ENCODE results near the genes ZMPSTE24, ZFP69 and RIMS3.

DNA sequence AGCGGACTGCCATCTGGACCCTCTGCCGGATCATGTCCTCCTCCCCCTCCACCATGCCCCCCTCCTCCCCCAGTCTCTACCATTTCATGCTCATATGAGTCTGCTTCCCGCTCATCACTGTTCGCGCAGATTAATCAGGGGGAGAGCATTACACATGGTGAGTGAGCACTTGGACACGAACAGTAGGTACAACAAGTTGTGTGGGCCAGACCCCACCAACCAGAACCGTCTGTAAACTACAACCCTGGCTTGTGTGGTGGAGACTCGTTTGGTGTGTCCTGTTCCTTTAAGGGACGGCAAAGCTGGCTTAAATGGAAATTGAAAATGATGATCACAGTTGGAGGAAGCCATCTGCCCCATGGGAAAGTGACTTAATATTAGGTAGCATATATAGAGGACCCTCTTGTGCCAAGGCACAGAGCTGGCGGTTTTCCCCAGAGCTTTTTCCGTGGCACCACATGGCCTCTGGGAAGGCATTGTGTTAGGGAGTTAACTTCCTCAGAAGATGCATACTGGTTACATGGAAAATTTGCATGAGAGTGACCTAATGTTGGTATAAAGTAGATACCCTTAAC lies 27.1 kb downstream of the CAP1 start:
- PRO-cap, 3 experiments = no peak in any of the 3 experiments
- RAMPAGE, long total RNA, 2 experiments = no peak in any of the 2 experiments
- RRBS = no CpG with 5 or more reads among the region's 11 CpGs

DNA sequence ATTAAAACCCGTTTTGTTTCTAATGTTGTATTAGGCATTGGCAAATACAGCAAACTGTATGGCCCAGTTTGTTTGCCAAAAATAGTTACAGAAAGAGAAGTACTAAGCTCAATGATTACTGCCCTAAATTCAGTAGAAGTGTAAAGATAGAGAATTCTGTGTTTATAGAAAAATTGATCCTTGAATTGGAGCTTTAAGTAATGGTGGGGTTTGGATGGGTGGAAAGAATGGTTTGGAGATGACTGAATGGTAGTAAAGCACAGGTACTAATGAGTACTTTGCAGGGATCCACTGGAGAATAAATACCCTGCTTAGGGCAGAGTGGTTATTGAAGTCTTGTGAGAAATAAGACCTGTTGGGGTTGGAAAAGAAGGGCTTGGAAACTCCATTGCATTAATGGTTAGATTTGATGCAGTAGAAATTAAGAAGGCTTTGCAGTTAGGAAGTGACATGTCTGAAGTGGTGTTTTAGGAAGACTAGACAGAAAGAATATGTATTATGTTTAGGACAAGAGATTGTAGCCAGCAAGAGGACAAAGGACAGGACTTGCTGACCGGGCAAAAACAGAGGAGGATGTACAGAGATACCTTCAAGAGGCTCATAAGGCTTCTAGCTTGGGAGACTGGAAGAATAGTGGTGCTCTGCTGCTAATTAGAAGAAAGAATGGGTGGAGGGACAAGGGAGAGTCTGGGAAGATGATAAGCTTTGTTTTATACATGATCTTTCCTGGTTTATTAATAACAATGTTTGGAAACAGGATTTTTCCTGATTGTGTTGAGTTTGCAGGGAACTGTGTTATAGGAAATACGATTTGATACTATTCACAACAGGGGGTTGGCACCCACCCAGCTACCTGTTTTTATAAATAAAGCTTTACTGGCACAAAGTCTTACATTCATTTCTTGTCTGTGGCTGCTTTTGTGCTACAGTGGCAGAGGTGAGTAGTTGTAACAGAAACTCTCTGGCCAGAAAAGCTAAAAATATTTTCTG lies 37.3 kb upstream of the TMCO2 start:
- PRO-cap, 3 experiments = no peak in any of the 3 experiments
- RAMPAGE, long total RNA, 2 experiments = no peak in any of the 2 experiments
- RRBS = no CpG with 5 or more reads among the region's 3 CpGs

GRCh38 chr1:40257618-40258408 lies at the start of gene ZMPSTE24:
Gene ZMPSTE24, plus strand, starts transcription at chr1:40258236.
- PRO-cap, 3 experiments = peak in 3 of 3 experiments; most common plus-strand start chr1:40258061 (in 2); most common minus-strand start chr1:40257948 (in 3)
- RAMPAGE, long total RNA, 2 experiments = start-site peak on the plus strand in 2 of 2 experiments, at chr1:40258055-40258274 at its widest, 143 to 919 reads per replicate; start-site peak on the minus strand in 2 of 2 experiments, at chr1:40257919-40257955 at its widest, 123 to 170 reads per replicate
- RRBS = 3% methylated on average over 11 of the region's 49 CpGs

GRCh38 chr1:40273547-40273948 lies 15.5 kb downstream of the ZMPSTE24 start:
- PRO-cap, 3 experiments = no peak in any of the 3 experiments
- RAMPAGE, long total RNA, 2 experiments = no peak in any of the 2 experiments
- RRBS = no CpG with 5 or more reads among the region's 3 CpGs

DNA sequence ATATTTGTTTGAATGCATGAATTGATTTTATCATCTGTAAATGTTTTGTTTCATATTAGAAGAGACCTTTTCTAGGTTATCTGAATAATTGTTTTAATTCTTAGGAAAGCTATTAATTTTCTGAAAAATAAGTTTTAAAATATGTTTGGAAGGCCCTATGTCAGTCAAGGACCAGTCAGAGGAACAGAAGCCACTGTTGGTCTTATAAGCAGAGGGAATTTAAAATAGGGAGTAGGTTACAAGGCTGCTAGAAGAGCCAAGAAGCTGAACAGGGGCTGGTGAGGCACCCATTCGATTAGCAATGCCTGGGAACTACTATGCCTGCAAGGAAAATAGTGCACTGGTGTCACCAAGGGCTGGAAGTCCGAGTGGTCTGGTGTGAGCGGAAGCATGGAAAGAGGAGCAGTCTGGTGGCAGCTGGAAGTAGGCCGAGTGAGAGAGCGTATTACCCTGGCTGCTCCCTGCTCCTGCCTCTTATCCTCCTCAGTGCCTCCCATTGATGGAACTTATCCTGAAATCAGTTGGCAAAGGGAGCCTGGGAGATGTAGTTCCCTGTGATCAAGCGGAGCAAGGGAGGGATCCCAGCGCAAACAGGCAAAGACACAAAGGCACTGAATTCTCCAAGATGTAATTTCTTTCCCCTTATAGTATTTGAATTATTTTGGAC lies 9.5 kb downstream of the SMAP2 start:
- PRO-cap, 3 experiments = no peak in any of the 3 experiments
- RAMPAGE, long total RNA, 2 experiments = no peak in any of the 2 experiments
- RRBS = no CpG with 5 or more reads among the region's 7 CpGs

DNA sequence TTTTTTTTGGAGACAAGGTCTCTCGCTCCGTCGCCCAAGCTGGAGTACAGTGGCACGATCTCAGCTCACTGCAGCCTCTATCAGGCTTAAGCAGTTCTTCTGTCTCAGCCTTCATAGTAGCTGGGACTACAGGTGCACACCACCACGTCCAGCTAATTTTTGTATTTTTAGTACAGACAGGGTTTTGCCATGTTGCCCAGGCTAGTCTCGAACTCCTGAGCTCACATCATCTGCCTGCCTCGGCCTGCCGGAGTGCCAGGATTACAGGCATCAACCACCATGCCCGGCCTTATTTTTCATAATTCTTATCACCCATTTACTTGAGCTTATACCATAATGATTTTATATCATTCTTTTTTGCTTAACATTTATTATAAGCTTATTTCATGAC lies 13.3 kb downstream of the SMAP2 start:
- PRO-cap, 3 experiments = no peak in any of the 3 experiments
- RAMPAGE, long total RNA, 2 experiments = no peak in any of the 2 experiments
- RRBS = no CpG with 5 or more reads among the region's 9 CpGs

GRCh38 chr1:40389811-40390532 lies 16.4 kb downstream of the SMAP2 start:
- PRO-cap, 3 experiments = no peak in any of the 3 experiments
- RAMPAGE, long total RNA, 2 experiments = no peak in any of the 2 experiments
- RRBS = no CpG with 5 or more reads among the region's 5 CpGs

GRCh38 chr1:40399803-40401017 lies 26.7 kb downstream of the SMAP2 start:
- PRO-cap, 3 experiments = peak in 1 of 3 experiments; most common plus-strand start chr1:40400246 (in 1)
- RAMPAGE, long total RNA, 2 experiments = start-site peak on the plus strand in 1 of 2 experiments, at chr1:40400263-40400859 at its widest, 16 reads per replicate
- RRBS = no CpG with 5 or more reads among the region's 7 CpGs

- PRO-cap, 3 experiments = peak in 2 of 3 experiments; most common plus-strand start chr1:40423470 (in 2); most common minus-strand start chr1:40423282 (in 2)
- RAMPAGE, long total RNA, 2 experiments = no peak in any of the 2 experiments
- RRBS = 93% methylated on average over 4 of the region's 9 CpGs
These were observed 27.3 kb upstream of the ZFP69B start for GRCh38 chr1:40422873-40423525.

DNA sequence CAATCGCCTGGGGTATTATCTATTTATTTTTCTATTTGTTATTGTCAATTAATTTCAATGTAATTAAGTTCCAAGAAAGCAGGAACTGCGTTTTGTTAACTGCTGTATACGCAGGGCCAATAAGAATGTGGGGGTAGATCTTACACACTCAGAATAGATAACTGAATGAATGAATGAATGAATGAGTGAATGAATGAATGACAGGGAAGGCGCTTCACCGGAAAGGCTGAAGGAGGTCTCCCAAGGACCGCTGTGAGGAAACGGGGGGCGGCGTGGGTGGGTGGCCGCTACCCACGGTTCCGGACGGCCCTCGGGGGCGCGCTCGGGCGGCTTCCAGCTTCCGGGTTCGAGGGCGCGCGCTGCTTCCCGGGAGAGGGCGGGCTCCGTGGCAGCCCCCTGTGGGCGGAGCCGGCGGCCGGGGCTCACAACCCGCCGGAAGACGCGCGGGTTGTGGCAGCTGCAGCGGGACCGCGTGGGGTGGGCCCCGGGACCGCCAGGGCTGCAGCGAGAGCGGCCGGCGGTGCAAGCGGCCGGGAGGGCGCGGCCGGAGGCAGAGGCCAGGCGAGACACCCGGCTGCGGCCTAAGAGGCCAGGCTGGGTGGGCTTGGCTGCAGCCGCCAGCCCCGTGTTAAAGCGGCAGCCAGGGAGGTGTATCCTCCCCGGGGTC lies at the start of gene ZFP69:
TSS of gene ZFP69 (plus strand) at position 426 of the 667 bp plus-strand sequence.
- PRO-cap, 3 experiments = peak in 3 of 3 experiments; most common plus-strand start position 425 of the sequence (in 3); most common minus-strand start position 348 of the sequence (in 3)
- RAMPAGE, long total RNA, 2 experiments = no peak in any of the 2 experiments
- RRBS = 2% methylated on average over 29 of the region's 56 CpGs

- PRO-cap, 3 experiments = peak in 3 of 3 experiments; most common plus-strand start chr1:40665803 (in 1); most common minus-strand start chr1:40665661 (in 2)
- RAMPAGE, long total RNA, 2 experiments = no peak in any of the 2 experiments
- RRBS = 2% methylated on average over 15 of the region's 69 CpGs
These were observed at the start of gene RIMS3 for GRCh38 chr1:40665068-40666348. Gene RIMS3, minus strand, starts transcription at chr1:40665682.

GRCh38 chr1:40715474-40716503 lies 24.3 kb downstream of the NFYC start:
- PRO-cap, 3 experiments = no peak in any of the 3 experiments
- RAMPAGE, long total RNA, 2 experiments = no peak in any of the 2 experiments
- RRBS = no CpG with 5 or more reads among the region's 7 CpGs

- PRO-cap, 3 experiments = no peak in any of the 3 experiments
- RAMPAGE, long total RNA, 2 experiments = no peak in any of the 2 experiments
- RRBS = no CpG with 5 or more reads among the region's 9 CpGs
These were observed 13.9 kb downstream of the KCNQ4 start for GRCh38 chr1:40797219-40798134.

DNA sequence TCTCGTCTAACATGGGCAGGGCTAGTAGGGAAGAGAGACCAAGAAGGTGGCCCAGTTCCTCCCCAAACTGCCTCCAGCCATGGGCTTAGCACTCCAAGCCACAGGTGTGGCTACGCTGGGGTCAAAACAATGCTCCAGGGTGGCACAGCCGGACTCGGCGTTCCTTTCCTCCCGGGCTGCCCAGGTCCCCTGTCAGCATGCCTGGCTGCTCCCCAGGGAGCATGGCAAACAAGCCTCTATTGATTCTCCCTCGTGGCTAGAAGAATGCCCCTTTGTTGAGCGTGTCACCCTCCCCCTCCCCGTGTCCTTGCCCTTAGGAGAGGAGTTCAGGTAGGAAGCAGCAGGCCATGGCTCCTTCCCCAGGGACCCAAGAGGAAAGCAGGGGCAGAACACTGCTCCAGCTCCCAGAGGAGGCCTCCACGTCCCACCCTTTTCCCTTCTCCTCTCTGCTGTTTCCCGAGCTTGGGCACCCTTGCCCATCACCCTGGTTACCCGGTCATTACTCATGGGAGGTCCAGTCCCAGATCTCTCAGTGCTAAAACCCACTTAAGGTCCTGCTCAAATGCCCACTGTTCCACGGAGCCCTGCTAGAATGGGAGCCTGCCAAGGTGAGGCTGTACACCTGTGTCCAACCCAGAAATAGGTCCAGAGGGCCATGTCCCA lies 57.4 kb upstream of the CITED4 start:
- PRO-cap, 3 experiments = peak in 2 of 3 experiments; most common plus-strand start position 323 of the sequence (in 1); most common minus-strand start position 178 of the sequence (in 2)
- RAMPAGE, long total RNA, 2 experiments = no peak in any of the 2 experiments
- RRBS = no CpG with 5 or more reads among the region's 13 CpGs

GRCh38 chr1:40986403-40987056 lies 7.0 kb downstream of the CTPS1 start:
- PRO-cap, 3 experiments = no peak in any of the 3 experiments
- RAMPAGE, long total RNA, 2 experiments = no peak in any of the 2 experiments
- RRBS = no CpG with 5 or more reads among the region's 9 CpGs

DNA sequence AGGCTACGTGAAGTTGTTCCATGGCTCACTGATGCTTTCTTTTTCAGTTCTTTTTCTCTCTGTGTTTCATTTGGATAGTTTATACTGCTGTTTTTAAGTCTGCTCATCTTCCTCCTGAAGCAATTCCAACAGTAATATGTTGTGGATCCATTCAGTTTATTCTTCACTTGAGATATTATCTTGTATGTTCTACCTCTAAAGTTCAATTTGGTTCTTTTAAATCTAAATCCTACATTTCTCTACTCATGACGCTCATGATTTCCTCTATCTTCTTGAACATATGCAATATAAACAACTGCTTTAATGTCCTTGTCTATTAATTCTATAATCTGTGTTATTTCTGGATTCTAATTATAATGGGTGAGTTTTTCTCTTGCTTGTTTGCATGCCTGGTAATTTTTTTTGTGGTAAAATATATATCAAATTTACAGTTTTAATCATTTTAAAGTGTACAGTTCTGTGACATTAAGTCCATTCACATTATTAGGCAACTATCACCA lies 107.3 kb upstream of the SLFNL1 start:
- PRO-cap, 3 experiments = no peak in any of the 3 experiments
- RAMPAGE, long total RNA, 2 experiments = no peak in any of the 2 experiments
- RRBS = no CpG with 5 or more reads among the region's 2 CpGs

- PRO-cap, 3 experiments = no peak in any of the 3 experiments
- RAMPAGE, long total RNA, 2 experiments = no peak in any of the 2 experiments
- RRBS = 0% methylated on average over 2 of the region's 26 CpGs
These were observed 12.2 kb upstream of the EDN2 start for GRCh38 chr1:41496543-41497299.

GRCh38 chr1:41581431-41582353 lies 97.2 kb upstream of the EDN2 start:
- PRO-cap, 3 experiments = no peak in any of the 3 experiments
- RAMPAGE, long total RNA, 2 experiments = no peak in any of the 2 experiments
- RRBS = no CpG with 5 or more reads among the region's 26 CpGs

GRCh38 chr1:41623255-41623631 lies 138.8 kb upstream of the EDN2 start:
- PRO-cap, 3 experiments = no peak in any of the 3 experiments
- RAMPAGE, long total RNA, 2 experiments = no peak in any of the 2 experiments
- RRBS = no CpG with 5 or more reads among the region's 2 CpGs

DNA sequence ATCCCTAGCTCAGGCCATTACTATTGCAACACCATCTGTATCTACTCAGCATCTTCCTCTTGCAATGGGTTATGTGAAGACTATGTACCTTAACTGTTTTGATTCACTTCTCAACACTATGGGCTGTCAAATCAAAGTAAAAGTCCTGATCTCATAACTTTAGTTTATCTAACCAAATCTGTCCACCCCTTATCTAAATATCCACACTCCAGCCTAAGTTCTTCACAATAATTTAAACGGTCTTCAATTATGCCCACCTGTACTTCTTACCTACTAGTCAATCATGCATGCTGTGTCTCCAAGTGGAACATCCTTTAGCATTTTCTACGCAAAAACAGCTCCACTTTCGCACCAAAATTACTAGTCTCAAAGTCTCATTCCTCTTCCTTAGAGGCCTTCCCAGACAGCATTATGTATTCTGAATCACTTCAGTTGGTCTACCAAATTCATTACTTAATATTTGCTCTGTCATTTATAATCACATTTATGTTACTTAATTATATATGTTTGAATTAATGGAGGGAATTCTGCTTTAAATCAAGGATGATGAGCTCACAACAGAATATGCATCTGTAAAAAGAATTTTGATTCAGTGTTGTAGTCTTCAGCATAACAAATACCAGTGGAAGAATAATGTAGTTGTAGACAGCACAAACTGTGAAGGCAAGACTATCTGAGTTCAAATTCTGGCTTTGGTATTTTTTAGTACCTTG lies 58.8 kb upstream of the GUCA2A start:
- PRO-cap, 3 experiments = no peak in any of the 3 experiments
- RAMPAGE, long total RNA, 2 experiments = no peak in any of the 2 experiments
- RRBS = no CpG with 5 or more reads among the region's 3 CpGs

Data from testis (tissue), 5 donors.